ENCODE measurements around the genes PPP3CA and TACR3.

- RRBS, 2 experiments, result 91 to 96% methylated on average over 16 to 17 of the region's 33 CpGs
These were observed 5.0 kb downstream of the C4orf54 start for GRCh38 chr4:99652512-99653187.

- RRBS, 2 experiments, result no CpG with 5 or more reads among the region's 6 CpGs
These were observed 87.4 kb downstream of the EMCN start for GRCh38 chr4:100430257-100430940.

DNA sequence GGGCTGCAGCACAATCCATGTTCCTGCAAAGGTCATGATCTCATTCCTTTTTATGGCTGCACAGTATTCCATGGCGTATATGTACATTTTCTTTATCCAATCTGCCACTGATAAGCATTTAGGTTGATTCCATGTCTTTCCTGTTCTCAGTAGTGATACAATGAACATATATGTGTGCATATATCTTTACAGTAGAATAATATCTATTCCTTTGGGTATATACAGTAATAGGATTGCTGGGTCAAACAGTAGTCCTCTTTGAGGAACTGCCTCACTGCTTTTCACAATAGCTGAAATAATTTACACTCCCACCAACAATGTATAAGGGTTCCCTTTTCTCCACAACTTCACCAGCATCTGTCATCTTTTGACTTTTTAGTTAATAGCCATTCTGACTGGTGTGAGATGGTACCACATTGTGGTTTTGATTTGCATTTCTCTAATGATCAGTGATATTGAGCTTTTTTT, 113.3 kb downstream of the PPP3CA start:
- RRBS, 2 experiments, result no CpG with 5 or more reads among the region's 1 CpG

DNA sequence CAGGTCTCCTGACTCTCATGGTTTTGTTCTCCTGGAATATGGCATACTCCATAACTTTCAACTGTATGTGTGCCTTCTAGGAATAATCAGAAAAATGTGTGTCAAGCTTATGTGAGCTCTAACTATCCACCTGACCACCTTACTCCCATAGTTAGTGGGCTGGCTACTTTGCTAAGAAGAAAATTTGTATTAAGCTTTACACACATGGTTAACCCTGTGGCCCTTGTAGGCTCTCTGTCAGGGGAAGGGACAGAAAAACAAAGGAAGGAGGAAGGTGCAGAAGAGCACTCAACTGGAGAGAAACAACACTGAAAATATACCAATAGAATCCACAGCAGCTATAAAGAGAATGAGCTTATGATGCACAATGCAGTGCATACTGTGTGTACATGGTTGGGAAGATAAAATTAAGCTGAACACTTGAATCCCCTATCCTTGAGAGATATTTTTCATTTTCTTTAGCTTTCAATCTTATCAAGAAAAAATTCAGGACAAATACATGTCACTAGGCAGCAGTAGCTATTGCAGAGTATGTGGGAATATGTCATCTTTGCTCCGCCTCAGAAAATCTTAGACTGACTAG, 84.6 kb downstream of the PPP3CA start:
- RRBS, 2 experiments, result no CpG with 5 or more reads among the region's 1 CpG

DNA sequence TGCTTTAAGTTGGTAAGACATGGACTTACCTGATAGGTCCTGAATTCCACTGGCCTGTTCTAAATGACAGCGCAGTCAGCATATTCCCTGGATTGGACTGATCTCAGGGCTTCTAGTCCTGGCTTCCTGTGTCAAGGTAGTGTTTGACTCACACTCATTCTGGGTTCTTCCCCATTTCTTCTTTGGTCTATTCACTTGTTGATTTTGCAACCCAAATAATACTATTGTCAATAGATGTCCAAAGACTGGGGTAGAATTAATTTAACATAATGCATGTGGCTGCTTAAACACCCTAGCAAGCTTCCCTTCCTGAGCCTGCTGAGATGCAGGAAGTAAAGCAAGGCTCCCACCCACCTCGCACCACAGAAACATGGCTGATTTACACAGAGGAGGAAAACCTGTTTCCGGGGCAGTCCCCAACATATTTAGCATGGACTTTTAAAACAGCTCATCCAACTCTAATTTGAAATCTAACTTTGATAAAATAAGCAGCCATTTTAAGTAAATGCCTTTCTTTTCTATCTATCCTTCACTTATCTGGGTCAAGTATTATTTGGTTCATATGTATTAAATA, 64.8 kb downstream of the PPP3CA start:
- RRBS, 2 experiments, result no CpG with 5 or more reads among the region's 3 CpGs

- RRBS, 2 experiments, result under 1 to 1% methylated on average over 53 of the region's 117 CpGs
These were observed at the start of gene PPP3CA for GRCh38 chr4:101346706-101347663. Gene PPP3CA, minus strand, starts transcription at chr4:101347526.

DNA sequence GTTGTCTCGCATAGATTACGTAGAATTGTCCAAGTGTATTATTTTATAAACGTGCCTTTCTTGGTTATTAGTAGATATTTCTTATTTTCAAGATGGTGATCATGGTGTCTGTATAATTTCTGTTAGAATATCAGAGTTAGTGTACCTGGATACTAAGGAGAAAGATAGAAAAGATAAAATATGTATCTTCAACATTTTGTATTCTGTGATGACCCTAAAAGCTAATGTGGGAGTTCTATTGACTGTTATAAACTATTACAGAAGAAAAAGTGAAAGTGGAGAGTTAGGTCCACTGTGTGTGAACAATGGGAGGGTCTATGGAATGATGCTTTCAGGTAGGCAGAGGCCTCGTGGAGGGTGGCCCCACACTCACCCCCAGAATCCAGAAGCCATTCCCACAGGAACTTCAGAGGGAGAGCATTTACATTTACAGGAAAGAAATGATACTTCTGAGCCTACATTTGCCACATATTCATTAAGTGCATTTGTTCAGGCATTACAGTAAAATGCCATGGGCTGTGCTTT, 40.2 kb downstream of the NFKB1 start:
- RRBS, 2 experiments, result no CpG with 5 or more reads among the region's 4 CpGs

DNA sequence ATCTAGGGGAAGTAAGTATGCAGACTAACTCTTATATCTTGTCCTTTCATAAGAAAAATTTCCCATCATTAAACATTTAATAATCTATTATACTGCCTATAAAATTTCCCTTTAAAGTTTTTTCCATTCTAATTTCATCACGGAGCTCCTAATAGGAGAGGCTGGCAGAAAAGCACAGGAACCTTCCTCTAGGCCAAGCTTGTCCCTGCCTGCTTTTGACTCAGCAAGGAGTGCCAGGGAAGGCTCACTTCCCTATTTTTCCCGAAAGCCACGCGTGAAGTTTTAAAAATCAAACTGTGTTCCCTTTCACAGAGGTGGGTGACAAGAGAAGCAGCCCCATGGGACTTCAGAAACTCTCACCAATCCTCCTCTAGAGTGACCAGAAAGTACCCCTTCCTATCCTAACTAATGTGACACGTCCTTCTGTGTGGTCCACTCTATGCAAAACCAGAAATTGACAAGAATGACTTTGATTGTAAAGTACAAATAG, 41.8 kb downstream of the NFKB1 start:
- RRBS, 2 experiments, result no CpG with 5 or more reads among the region's 5 CpGs

GRCh38 chr4:102560474-102561328, 59.5 kb downstream of the NFKB1 start:
- RRBS, 2 experiments, result no CpG with 5 or more reads among the region's 4 CpGs

- RRBS, 2 experiments, result no CpG with 5 or more reads among the region's 5 CpGs
These were observed 94.9 kb downstream of the NFKB1 start for GRCh38 chr4:102595917-102596535.

DNA sequence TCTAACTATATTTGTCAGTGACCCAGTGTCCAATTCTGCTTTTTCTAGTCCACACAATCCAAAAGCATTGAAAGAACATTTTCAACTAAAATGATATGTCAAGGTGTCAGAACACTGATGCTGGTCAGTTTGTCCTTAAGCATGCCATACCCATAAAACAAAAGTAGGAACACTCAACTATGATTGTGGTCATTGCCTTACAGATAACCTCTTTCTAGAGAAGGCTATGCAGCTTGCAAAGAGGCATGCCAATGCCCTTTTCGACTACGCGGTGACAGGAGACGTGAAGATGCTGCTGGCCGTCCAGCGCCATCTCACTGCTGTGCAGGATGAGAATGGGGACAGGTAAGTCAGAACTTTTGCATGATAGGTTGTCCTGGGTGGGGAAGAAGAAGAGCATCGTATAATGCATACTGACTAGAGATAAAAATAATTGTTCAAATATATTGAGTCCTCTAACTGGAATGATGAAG, 96.2 kb downstream of the NFKB1 start:
- RRBS, 2 experiments, result no CpG with 5 or more reads among the region's 7 CpGs

- RRBS, 2 experiments, result no CpG with 5 or more reads among the region's 10 CpGs
These were observed 128.9 kb downstream of the MANBA start for GRCh38 chr4:102631600-102632460.

- RRBS, 2 experiments, result no CpG with 5 or more reads among the region's 3 CpGs
These were observed 3.1 kb downstream of the UBE2D3 start for GRCh38 chr4:102824160-102824769.

GRCh38 chr4:103075834-103076265, 711 bp downstream of the SLC9B2 start:
- RRBS, 2 experiments, result under 1 to 1% methylated on average over 12 of the region's 22 CpGs

DNA sequence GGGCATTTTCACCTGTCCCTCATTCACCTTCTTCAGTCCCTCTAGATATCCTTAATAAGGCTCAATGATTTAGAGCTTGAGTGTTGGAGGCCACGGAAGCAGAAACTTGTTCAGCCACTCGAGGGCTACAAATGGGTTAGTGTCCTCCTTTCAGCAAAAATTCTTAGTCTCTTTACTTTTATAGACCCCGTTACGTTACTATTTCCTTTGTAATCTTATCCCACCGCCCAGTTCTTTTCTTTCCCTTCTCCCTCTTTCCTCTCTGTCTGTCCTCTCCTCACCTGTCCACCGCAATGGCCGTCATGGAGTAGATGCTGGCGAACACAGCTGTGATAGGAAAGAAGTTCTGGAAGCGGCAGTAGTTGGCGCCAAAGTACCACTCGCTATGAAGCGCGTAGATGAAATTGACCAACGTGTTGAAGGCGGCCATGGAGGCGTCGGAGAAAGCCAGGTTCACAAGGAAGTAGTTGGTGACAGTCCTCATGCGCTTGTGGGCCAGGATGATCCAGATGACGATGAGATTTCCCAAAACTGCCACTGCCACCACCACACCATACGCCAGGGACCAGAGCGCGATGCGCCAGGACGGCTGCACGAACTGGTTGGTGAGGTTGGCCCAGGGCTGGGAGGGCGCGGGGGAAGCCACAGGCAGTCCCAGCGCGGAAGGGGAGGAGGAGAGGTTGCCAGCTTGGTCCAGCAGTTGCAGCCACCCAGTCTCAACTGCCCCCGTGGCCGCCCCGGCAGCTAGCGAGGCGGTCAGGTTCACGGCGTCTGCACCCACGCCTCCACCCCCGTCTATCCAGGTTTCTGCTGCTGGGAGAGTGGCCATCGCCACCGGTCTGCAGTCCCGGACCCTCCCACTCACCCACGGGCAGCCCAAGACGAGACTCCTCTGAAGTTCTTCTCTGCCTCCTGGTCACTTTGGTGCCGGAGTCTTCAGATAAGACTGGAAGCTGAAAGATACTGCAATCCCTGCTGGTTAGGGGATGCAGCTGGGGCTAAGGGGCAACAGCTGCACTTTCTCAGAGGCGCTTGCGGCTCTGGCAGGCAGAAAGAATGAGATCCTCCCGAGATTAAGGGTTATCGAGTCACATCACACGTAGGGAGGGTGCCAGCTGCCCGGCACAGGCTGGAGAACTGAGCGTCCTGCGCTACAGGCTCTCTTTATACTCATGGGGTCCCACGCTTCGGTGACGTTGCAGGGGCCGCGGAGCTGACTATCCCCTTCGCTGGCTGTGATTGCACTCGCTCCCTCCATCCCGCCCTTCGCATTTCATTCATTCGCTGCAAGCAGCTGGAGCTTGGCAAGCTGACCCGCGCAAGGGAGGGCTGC, at the start of gene TACR3:
TSS of gene TACR3 (minus strand) at position 1,139 of the 1,333 bp plus-strand sequence.
- RRBS, 2 experiments, result 2 to 4% methylated on average over 11 of the region's 64 CpGs

- RRBS, 2 experiments, result no CpG with 5 or more reads among the region's 1 CpG
These were observed 7.7 kb downstream of the CXXC4 start for GRCh38 chr4:104486997-104487480.

GRCh38 chr4:104591693-104592039, 97.0 kb upstream of the CXXC4 start:
- RRBS, 2 experiments, result no CpG with 5 or more reads among the region's 4 CpGs

GRCh38 chr4:104592827-104593291, 98.2 kb upstream of the CXXC4 start:
- RRBS, 2 experiments, result no CpG with 5 or more reads among the region's 7 CpGs

GRCh38 chr4:104728332-104728697, 233.6 kb upstream of the CXXC4 start:
- RRBS, 2 experiments, result no CpG with 5 or more reads among the region's 3 CpGs

All from bronchial epithelial cell (primary cell).